Measurements from ENCODE around the genes DCD, OR6C74, OR6C6 and OR10P1.

GRCh38 chr12:54283442-54284606 is 3.3 kb downstream of the HNRNPA1 start:
- PRO-cap, result no peak

GRCh38 chr12:54286694-54287293 is 6.3 kb downstream of the HNRNPA1 start:
- PRO-cap, result no peak

GRCh38 chr12:54287294-54287917 is 6.9 kb downstream of the HNRNPA1 start:
- PRO-cap, result no peak

DNA sequence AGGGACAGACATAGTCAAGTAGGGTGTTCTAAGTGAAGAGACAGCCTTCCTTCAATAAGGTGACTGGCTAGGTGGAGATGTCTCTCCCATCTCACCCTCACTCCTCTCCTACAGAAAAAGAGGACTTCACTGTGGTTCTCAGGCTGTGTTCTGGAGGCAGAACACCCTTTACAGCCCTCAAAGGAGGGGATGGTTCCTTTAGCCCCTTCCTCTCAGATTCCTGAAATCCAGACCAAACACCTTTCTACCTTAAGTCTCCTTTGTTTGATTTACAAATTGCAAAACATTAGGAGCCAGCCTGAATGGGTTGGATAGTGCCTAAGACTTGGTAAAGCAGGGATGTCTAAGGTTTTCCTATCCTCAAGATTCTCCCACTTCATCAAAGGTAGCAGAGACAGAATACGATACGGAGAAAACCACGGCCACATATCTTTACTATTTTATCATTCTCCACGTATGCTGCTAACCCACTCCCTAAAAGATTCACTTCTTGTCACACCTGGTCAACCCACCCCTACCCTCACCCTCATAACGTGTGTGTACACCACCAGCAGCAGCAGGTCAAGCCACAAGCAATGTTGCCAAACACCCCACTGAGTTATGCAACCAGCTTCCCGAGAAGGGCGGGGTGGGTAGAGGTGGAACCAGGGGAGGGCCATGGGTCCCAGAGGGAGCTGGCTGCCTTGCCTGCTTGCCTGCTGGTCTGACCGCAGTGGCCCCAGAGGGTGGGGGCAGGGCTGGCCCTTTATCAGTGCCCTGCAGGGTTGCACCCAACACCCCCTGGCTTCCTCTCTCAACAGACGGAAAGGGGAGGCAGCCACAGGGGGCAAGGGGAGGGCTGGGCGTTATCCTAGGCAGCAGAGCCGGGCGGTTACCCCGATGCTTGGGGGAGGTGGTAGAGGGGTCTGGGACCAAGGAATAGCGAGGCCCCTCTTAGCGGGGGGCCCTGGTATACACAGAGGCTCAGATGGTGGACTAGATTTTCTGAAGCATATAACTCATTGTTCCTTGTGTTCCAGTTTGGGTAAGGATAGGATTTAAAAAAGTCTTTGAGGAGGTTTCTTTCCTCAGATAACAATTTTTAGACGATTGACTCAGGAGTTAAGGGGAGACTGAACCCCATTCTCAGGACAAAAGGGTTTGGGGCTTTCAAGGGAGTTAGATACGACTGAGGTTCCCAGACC is 3.3 kb upstream of the NFE2 start:
- PRO-cap, result no peak

GRCh38 chr12:54356282-54356871 is 7.9 kb downstream of the GPR84 start:
- PRO-cap, result no peak

DNA sequence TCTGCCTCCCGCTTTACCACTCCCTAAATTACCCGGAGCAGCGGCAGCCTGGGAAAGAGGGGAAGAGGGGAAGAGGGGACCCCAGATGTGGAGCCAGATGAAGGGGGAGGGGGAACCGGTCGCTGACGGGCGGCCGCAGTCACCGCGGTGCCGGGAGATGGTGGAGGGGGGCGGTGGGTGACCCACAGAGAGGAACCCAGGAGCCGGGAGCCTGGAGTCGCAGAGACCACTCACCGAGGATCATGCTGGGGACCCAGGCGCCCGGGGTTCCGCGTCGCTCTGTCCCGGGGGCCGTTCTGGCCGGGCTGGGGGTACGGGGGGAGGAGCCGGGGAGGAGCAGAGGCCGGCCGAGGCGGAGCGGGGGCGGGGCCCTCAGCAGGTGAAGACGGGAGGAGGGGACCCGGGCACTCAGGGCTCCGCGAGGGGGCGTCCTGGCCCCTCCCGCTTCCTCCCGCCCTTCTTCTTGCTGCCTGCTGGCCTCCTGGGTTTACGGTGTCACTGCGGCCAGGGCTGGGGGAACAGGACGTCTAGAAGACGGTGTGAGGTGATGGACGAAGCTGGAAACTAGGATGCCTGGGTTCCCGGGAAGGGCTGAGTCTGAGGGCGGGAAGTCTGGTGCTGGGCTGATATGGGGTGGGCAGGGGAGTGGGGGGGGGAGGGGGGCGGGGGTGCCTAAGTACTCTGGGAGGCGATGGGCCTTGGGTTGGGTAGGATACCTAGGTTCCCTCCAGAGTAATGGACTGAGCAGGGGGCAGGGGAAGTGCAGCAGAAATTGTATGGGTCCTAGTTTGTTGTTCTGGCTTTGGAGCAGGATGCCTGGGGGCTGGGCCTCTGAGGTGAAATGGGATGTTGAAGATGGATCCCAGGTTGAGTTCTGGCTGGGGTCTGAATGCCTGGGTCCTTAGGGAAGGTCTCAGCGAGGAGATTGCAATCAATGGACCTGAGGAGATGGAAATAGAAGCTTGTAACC is 6.8 kb upstream of the ZNF385A start:
- PRO-cap, result bidirectional peak, plus-strand start at position 378 of the sequence, minus-strand start at position 298 of the sequence

DNA sequence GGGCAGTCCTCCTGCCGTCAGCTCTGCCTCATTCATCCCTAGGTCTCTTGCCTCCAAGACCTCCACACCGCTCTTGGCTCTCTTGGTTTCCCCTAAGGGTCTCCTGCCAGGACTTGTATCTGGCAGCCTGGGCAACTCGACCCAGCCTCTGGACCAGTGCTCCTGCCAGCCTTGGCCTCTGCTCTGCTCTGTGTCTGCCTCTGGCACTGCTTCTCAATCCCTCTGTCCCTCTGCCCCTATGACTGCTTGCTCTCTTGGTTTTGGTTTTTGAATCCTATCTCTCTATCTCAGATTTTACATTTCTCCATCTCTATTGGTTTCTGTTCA is 6.3 kb downstream of the ITGA5 start:
- PRO-cap, result no peak

- PRO-cap, result no peak
Observed at GRCh38 chr12:54415165-54415995, 3.7 kb downstream of the ITGA5 start.

DNA sequence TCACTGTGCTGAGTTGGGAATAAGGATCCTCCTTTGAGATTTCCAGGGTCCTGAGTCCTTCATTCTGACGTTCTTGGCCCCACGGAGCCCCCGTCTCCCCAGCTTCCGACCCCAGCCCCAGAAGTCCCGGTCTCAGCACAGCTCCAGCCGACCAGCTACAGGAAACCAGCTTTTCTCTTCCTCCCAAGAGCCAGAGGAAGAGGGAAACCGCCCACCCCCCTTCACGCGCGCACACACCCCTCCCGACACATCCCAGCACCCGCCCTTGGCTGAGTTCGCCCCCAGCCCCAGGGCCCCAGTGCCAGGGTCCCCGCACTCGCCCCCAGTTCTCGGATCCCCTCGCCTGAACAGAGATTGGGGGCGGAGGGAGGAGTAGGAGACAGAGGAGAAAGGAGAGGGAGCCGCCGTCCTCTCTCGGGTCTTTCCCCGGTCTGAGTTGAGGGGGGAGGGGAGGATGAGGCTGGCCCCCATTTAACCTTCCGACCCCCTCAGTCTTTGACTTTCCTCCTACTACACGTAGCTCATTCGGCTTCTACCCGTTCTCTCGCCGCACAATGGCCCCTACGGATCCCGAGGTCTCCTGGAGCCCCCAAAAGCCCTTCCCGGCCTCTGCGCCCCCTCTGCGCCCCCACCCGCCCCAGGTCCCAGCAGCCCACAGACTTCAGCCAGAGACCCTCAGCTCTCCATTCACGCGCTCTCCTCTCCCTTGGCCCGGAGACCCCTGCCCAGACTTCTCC is 908 bp downstream of the ITGA5 start:
- PRO-cap, result no peak

DNA sequence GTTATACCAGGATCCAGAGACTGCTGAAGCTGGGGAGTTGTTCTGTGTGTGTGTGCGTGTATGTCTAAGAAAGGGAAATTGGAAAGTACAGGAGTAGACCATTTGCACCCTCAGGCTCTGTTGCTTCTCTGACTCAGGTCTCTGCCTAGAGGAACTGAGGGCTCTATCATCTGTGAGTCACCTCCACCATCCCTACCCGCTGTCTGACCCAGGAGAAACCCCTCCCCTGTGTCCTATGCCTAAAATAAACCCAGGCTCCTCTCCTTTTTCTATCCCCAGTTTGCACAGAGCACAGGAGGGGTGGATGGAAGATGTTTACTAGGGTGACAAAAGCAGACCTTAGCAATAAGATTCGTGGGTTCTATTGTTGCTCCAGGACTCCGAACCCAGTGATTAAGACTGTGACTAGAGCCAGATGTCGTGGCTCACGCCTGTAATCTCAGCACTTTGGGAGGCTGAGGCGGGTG is 4.2 kb upstream of the ITGA5 start:
- PRO-cap, result no peak

DNA sequence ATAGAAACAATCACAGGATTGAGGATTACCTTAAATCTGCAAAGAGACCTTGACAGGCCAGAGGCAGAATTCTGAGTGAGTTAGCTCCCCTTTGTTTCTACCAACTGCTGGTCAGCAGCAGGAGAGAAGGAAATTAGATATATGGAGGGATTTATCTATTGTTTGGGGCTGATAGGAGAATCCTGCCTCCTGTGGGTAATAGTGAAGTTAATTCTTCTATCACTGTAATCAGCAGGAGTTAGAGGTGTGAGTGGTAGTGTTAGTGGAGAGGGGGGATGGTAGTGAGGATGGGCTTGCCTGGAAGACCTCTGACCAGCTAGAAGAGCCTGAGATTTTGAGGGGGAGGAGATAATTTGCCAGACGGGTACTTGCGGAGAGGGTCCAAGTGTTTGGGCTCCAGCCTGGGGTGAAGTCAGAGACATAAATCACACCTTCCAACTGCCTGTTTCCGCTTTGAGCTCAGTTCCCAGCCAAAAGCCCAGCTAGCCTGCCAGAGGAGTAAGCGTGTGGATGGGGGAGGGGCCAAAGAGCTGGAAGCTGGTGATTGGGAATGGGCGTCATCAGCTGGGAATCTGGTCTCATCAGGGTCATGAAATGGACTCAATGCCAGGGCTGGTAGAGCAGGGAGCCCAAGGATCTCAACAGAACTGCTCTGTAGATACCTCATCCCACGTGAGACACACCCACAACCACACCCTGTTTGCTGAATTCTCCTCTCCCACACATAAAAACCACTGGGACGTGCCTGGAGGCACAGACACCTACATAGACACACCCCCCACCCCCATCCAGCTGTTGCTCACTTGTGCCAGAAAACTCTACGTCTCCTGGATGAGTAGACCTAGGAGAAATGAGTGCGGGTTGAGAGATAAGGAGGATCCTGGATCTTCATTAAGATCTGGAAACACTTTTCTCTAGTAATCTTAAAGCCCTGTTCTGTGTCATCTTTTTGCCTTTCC is 13.1 kb upstream of the ITGA5 start:
- PRO-cap, result no peak

DNA sequence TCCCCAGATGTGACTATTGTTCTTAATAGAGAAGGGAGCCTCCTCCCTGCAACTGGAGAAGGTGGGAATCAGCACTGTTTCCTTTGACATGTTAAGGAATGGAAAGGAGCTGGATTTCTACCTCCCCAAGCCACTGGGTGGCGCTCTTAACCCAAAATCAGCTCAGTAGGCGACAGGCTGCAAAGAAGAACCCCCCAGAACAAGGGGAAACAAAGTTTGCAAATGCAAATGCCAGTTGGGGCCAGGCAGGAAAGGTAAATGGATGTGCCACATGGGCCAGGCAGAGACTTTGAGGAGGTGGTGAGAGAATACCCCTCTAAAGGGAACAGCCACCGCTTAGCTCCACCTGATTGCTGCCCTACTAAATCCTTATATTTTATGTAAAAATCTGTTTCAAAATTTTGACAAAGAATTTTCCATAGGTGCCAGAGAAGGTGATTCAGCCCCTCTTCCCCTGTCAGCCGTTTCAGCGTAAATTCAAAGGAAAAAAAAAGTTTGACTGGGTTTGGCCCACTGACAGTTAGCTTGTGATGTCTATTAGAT is 22.2 kb upstream of the PDE1B start:
- PRO-cap, result no peak

DNA sequence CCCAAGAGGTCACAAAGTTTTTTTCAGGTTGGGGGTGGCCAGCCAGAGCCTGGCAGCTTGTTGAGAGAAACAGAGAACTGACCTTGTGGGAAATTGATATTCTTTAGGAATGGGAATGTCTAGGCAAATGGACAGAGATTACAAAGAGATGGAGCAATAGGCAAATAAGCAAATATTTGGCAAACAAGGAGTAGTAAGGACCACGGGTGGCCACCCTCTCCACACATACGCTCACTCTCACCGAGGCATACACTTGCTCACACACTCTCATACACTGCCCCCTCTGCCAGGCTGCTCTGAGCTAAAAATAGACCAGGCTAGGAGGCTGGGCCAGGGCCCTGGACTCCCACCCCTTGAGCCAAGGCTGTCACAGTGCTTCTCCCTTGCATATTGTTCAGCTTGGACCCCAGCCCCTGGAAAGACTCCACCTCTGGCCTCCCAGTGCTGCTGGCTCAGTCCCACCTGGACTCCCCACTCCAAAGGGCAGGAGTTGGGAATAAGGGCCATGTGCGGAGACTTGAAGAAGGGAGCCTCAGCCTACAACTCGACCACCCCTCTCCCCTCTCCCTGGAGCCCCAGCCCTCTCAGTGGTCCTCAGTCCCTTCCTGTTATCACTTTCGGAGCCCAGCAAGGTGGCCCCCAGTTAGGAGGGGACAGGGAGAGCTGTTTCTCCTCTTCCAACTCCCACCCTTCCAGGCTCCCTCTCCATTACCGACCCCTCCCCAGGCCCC is 1.0 kb downstream of the PPP1R1A start:
- PRO-cap, result unidirectional peak, plus-strand start at position 393 of the sequence

- PRO-cap, result no peak
Observed at GRCh38 chr12:54648247-54648446, at the start of gene DCD. DCD (minus strand) TSS chr12:54648365.

GRCh38 chr12:54684974-54685792 is 37.0 kb upstream of the DCD start:
- PRO-cap, result no peak

- PRO-cap, result no peak
Observed at GRCh38 chr12:54935171-54935771, 49.3 kb downstream of the TESPA1 start.

- PRO-cap, result no peak
Observed at GRCh38 chr12:55244192-55244715, at the start of gene OR6C74. OR6C74 (plus strand) TSS chr12:55244609.

- PRO-cap, result no peak
Observed at GRCh38 chr12:55296304-55296850, at the start of gene OR6C6. OR6C6 (minus strand) TSS chr12:55296569.

DNA sequence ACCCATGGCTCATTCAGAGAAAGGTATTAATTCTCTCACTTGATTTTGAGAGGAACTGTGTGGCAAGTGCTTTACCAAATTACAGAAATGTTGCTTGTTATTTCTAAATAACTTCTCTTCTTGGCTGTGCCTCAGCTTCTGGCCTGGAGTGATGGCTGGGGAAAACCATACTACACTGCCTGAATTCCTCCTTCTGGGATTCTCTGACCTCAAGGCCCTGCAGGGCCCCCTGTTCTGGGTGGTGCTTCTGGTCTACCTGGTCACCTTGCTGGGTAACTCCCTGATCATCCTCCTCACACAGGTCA is at the start of gene OR10P1:
OR10P1 (plus strand) TSS at position 152 of the 305 bp plus-strand sequence.
- PRO-cap, result no peak

DNA sequence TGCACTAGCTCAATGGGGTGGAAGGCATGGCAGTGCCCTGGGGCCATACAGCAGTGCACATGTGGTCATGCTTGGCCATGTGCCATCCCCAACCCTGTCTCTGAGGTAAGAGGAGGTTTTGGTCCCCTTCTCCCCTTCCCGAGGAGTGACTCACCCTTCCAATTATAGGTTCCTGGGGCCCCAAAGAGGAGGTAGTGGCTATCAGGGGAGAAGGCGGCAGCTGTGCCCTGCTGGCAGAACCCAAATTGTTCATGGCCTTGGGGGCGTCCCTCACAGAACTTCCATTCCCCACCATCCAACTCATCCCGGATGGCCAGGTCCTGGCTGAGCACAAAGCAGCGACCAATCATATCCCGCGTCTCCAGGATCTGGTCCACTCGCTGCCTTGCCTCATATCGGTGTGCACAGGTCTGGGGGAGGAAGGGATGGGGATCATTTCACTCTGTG is 6.9 kb downstream of the ITGA7 start:
- PRO-cap, result no peak

Measured in Metastatic Pancreatic Carcinoma in the Ovary (tissue), 1 donor.